Left lobe of liver (tissue), 1 donor: Measurements from ENCODE around the genes SPATA6L and INSL6.

- PRO-cap = bidirectional peak, plus-strand start at chr9:4148217, minus-strand start at chr9:4148053
Measured at GRCh38 chr9:4147304-4148503, 152.2 kb downstream of the GLIS3 start.

- PRO-cap = unidirectional peak, plus-strand start at chr9:4297449; unidirectional peak, plus-strand start at chr9:4297552; bidirectional peak, plus-strand start at chr9:4298044, minus-strand start at chr9:4297891; bidirectional peak, plus-strand start at chr9:4298079, minus-strand start at chr9:4298086
Measured at GRCh38 chr9:4297366-4298451, 2.2 kb downstream of the GLIS3 start.

GRCh38 chr9:4517218-4517832 is 27.1 kb downstream of the SLC1A1 start:
- PRO-cap = no peak

GRCh38 chr9:4550605-4551472 is 60.6 kb downstream of the SLC1A1 start:
- PRO-cap = bidirectional peak, plus-strand start at chr9:4551039, minus-strand start at chr9:4550889

DNA sequence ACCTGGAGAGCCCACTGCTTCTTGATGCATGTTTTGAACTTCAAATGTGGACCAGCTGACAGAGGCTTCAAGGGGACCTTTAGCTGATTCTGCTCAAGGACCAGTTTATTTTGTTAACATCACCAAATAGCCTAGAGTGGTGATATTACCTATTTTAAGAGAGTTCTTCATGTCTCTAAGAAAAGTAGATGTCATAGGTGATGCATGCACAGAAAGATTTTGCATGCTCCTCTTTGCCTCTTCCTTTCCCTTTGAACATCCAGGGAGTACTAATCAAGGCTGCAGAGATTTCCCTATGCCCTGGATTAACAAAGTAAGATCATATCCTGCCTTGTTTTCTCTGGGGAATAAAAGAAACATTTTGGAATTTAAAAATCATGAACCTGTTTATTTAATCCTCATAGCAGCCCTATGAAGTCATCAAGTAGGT is 63.4 kb downstream of the SLC1A1 start:
- PRO-cap = no peak

DNA sequence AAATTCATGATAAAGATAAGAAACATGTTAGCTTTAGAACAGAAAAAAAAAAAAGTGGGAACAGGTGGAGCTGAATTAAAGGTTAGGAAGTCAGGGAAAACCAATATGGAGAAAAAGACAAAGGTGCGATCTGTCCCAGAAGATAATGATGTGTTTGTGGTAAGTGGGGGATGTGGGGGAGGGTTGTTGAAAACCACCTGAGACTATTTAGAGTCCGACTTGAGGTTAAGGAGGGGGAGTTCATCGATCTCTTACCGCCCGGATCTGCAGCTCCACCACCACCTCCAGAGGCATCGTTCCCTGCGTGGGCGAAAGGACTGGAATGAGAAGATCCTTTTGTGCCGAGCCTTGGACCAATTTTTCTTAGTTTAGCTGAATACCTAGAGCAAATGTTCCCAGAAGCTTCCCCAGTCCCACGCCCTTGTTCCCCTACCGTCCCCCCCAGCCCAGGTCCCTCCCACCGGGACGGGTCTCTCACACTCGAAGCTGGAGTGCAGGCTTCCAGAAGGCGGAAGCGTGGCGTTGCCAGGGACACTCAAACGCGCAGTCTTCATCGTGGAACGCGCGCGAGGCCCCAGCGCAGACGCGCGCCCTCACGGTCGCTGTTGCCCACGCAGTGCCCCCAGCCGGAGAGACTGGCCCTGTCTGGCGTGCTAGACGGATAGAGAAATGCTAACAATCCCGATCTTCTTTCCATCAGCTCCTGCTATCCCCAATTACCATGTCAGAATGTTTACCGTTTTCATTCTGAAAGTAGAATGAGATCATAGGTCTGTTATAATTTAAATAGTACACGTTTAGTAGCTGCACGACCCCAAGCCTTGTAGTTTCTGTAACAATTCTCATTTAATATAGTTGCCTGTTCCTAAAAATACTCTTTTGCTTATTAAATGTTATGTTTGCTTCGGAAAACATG is at the start of gene SPATA6L:
Gene SPATA6L (minus strand): TSS at position 524 of the 916 bp plus-strand sequence.
- PRO-cap = bidirectional peak, plus-strand start at position 580 of the sequence, minus-strand start at position 543 of the sequence

- PRO-cap = bidirectional peak, plus-strand start at chr9:4794530, minus-strand start at chr9:4794417
Measured at GRCh38 chr9:4794233-4794656, 1.5 kb downstream of the RCL1 start.

GRCh38 chr9:4844435-4844955 is 51.8 kb downstream of the RCL1 start:
- PRO-cap = bidirectional peak, plus-strand start at chr9:4844628, minus-strand start at chr9:4844649

- PRO-cap = bidirectional peak, plus-strand start at chr9:4849607, minus-strand start at chr9:4849484
Measured at GRCh38 chr9:4849168-4849903, 56.6 kb downstream of the RCL1 start.

- PRO-cap = no peak
Measured at GRCh38 chr9:5185450-5185912, at the start of gene INSL6. INSL6 (minus strand) TSS chr9:5185639.

GRCh38 chr9:5499683-5500499 is 10.4 kb upstream of the PDCD1LG2 start:
- PRO-cap = no peak

GRCh38 chr9:5768891-5769311 is 64.0 kb downstream of the ERMP1 start:
- PRO-cap = no peak

DNA sequence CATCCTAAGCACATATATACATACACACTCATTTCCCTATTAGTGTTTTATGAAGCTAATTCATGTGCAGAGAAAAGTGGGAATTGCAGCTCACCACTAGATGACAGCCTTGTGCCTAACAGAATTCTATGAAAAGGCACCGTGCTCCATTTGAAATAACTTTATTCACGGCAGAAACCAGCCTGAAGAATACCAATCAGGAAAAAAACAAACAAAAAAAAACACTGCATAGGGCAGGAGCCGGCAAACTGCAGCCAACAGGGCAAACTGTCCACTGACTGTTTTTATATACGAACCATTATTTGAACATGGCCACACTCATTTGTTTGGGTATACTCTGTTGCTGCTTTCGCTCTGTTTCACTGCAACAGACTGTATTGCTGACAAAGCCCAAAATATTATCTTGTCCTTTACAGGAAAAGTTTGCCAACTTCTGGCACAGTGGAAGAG is 33.6 kb downstream of the ERMP1 start:
- PRO-cap = unidirectional peak, plus-strand start at position 246 of the sequence

DNA sequence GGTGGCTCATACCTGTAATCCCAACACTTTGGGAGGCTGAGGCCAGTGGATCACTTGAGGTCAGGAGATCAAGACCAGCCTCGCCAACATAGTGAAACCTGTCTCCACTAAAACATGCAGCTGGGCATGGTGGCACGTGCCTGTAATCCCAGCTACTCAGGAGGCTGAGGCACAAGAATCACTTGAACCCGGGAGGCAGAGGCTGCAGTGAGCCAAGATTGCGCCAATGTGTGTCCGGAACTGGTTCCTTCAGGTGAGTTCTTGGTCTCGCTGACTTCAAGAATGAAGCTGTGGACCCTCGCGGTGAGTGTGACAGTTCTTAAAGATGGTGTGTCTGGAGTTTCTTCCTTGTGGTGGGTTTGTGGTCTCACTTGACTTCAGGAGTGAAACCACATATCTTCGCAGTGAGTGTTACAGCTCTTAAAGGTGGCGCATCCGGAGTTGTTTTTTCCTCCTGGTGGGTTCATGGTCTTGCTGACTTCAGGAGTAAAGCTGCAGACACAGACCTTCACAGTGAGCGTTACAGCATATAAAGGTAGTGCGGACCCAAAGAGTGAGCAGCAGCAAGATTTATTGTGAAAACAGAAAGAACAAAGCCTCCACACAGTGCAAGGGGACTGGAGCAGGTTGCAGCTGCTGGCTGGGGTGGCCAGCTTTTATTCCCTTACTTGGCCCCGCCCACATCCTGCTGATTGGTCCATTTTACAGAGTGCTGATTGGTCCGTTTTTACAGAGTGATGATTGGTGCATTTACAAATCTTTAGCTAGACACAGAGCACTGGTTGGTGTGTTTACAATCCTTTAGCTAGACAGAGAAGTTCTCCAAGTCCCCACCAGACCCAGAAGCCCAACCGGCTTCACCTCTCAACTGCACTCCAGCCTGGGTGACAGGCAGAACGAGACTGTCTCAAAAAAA is 8.9 kb upstream of the ERMP1 start:
- PRO-cap = no peak

GRCh38 chr9:6029536-6030131 is 14.2 kb upstream of the RANBP6 start:
- PRO-cap = no peak

- PRO-cap = no peak
Measured at GRCh38 chr9:6481389-6482128, 68.6 kb downstream of the UHRF2 start.

DNA sequence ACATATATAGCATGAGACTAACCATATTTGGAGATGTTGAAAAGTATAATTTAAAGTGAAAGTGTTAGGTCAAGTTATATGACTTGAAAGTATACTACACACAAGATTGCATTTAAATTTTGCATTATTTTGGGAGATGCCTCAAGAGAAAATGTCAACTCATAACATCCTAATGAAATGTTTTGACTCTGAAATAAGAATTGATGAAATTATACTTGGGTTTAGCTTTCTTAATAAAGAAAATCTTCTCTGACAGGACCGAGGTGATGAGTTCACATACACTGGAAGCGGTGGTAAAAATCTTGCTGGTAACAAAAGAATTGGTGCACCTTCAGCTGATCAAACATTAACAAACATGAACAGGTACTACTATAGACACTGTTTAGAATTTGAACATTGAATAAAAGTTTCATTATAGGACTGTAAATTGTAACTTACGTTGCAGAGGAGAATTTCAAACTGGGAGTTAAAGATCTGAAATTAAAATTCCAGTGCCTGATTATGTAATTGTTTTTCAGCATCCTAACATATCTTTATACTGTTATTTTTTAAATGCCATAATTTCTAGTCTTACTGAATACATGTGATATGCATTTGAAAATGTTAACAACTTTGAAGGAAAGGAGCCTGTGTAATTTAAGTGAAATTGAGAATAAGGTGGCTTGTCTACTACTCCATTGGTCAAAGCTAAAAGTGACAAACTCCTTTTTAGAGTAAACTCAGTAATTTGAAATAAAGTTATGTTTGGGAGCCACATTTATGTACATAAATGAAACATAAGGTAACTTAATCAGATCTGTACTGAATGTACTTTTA is 80.8 kb downstream of the UHRF2 start:
- PRO-cap = no peak

GRCh38 chr9:6644540-6645013 is 952 bp downstream of the GLDC start:
- PRO-cap = no peak

- PRO-cap = bidirectional peak, plus-strand start at chr9:6681470, minus-strand start at chr9:6681228; bidirectional peak, plus-strand start at chr9:6681746, minus-strand start at chr9:6681629
Measured at GRCh38 chr9:6681143-6681836, 35.8 kb upstream of the GLDC start.

- PRO-cap = unidirectional peak, minus-strand start at chr9:6681931; bidirectional peak, plus-strand start at chr9:6681971, minus-strand start at chr9:6681931
Measured at GRCh38 chr9:6681837-6682060, 36.2 kb upstream of the GLDC start.